Ureter (tissue), 1 donor: ENCODE measurements around the gene PSMA1.

GRCh38 chr11:13009784-13010879, 1.0 kb downstream of the RASSF10 start:
- PRO-cap, result no peak

DNA sequence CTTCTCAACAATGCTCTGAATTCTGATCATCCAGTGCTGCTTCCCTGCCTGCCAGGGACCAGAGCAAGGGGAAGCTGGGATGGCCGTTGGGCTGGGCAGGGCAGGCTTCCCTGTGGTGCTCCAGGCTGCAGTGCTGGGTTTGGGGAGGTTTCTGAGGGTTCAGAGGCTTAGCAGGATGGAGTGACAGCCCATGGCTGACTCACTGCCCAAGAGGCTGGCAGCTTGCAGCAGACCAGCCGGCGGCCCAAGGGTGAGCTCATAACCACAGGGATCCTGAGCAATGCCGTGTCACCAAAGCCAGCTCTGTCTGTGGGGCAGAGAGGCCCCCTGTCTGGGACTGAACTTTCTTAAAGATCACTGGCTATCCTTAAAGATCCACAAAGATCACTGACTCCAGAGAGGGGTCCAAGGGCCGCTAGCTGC, 61.2 kb upstream of the BMAL1 start:
- PRO-cap, result no peak

- PRO-cap, result no peak
Measured at GRCh38 chr11:13261598-13262146, 15.9 kb upstream of the BMAL1 start.

GRCh38 chr11:13278415-13279005, 920 bp downstream of the BMAL1 start:
- PRO-cap, result unidirectional peak, minus-strand start at chr11:13278484

- PRO-cap, result no peak
Measured at GRCh38 chr11:13350997-13352047, 73.7 kb downstream of the BMAL1 start.

DNA sequence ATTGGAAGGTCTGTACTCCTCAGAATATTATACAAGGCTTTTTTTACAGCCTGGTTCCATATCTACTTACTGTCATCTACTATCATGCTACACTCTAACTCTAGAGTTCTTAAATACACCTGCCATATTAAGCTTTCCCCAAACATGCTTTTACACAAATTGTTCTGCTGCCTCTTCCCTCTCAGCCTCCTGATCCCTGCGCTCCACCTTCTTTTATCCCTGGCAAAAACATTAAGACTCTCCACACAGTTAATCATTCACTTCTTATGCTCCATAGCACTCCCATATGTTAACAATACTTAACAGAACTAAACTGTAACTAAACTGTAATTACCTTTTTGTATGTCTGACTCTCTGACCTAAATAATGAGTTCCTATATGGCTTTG, 71.9 kb downstream of the BTBD10 start:
- PRO-cap, result no peak

DNA sequence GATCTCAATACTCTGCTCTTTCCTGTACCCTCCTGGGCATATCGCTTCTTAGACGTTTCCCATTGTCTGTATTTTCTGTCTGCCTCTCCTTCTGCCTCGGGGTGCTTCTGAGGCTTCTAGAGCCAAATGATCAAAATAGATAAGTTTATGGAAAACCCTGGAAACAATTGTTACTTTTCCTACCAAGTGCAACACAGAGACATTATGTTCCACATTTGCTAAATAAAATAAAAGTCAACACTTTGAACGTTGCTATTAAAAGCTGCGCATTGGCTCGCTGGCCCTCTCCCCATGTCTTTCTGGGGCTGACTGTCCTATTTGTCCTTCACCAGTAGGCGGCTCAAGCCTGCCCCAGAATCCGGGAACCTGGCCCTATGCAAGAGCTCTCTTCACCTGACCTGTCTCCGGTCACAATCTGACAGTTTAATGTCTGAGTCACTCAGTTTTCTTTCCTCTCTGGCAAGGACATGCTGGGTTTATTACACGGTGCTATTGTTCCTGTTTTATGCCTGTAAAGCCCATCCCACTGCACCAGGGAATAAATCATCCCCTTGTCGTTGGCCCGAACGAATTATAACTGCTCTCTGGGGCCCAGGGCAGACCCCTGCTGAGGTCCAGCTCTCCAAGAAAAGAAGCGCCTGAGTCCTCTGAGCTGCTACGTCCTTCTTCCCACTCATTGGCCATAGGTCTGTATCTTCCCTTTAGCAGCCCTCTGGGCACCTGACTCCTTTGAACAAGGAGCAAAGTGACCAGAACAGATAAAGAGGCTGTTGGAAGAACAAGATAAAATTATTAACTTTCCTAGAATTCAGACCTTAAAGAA, 89.3 kb upstream of the SPON1 start:
- PRO-cap, result no peak

DNA sequence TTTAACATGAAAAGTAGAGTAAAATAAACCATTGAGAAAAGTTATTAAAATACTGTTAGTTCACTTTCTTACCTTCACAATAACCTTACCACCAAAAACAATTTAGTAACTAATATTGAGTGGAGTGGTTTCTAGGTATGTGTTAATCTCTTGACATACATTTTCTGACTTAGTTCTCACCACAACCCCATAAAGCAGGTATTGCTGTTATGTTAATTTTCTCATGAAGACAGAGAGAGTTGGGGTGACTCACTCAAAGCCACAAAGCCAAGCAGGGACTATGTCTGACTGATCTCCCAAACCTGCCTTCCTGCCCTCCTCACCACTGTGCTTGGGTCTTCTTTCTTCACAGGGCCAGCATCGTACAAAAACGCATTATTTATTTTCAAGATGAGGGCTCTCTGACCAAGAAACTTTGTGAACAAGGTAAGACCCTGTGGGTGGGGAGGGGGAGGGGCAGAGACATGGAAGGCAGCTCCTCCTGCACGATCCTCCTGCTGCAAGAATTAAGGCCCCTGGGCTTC, 112.5 kb downstream of the SPON1 start:
- PRO-cap, result no peak

DNA sequence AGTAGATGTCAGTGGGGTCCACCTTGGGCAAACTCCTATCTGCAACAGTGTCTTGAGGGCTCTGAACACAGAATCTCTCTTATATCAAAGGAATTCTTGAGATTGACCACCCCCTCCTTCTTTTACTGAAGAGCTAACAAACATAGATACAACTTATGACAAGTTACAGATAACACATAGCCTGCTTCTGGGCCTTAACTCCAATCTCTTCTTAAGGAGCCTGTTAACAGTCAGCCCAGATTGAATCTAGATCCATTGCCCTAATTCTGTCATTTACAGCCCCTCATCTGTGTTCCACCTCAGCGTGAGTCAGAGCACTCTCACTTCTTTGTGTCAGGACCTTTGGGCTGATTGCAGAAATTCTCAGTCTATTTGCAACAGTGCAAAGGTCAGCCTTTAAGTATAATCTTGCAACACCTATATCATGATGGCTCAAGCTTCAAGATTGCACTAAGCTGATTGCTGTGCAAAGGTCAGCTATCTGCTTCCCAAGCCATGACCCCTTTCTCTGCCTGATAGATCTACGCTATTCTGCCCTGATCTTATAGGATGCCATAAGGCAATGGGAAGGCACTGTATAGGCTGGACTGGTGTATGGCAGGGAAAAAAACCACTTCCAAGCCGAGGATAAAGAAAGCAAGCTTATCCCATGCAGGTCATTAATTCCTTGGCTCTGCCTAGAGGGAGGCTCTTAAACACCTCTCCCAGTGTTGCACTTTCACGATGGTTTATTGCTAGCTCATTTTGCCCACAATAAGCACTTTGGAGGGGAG, 100.8 kb downstream of the RRAS2 start:
- PRO-cap, result no peak

GRCh38 chr11:14265291-14266050, 93.5 kb downstream of the RRAS2 start:
- PRO-cap, result no peak

DNA sequence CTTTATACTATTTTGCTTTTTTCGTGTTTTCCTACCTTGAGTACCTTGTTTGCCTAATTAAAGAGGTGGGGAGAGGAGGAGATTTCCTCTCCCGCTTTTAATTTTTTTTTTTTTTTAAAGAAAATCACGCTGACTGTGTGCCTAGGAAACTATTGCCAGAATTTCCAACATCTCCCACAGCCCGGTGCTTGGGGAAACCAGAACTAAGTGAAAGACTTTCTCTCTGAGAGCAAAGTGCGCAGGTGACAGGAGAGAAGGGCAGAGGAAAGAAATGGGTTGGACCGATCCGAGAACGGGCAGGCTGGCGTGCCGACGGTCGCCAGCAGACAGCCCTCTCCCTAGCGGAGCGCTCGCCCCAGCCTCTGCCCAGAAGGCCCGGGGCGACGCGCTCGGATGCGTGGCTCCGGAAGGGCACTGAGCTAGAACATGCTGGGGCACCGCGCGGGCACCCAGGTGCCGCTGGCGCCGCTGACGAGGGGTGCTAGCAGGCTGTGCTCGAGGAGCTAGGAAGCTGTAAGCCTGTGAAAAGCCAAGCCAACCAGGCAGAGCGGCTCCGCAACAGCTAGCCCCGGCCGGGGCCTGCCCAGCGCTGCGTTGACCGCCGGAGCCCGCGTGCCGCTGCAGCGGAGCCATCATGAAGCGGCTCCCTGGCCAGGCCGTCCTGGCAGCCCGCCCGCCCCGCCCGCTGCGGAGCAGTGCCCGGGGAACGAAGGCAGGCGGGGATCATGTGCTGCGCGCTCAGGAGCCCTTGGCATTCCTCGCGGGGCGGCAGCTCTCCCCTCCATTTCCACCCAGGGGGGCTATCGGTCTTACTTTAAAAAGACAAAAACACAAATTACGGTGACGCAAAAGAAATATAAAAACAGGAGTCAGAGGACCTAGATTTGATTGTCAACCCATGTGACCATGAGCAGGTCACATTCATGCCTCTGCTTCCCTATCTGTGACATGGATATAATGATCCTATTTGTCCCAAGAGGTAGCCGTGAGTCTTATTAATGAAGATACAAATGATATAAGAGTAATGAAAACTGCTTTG, 22.1 kb upstream of the RRAS2 start:
- PRO-cap, result no peak

GRCh38 chr11:14509025-14509502, 9.5 kb upstream of the COPB1 start:
- PRO-cap, result no peak

GRCh38 chr11:14519402-14520005, 682 bp downstream of the PSMA1 start:
- PRO-cap, result no peak

DNA sequence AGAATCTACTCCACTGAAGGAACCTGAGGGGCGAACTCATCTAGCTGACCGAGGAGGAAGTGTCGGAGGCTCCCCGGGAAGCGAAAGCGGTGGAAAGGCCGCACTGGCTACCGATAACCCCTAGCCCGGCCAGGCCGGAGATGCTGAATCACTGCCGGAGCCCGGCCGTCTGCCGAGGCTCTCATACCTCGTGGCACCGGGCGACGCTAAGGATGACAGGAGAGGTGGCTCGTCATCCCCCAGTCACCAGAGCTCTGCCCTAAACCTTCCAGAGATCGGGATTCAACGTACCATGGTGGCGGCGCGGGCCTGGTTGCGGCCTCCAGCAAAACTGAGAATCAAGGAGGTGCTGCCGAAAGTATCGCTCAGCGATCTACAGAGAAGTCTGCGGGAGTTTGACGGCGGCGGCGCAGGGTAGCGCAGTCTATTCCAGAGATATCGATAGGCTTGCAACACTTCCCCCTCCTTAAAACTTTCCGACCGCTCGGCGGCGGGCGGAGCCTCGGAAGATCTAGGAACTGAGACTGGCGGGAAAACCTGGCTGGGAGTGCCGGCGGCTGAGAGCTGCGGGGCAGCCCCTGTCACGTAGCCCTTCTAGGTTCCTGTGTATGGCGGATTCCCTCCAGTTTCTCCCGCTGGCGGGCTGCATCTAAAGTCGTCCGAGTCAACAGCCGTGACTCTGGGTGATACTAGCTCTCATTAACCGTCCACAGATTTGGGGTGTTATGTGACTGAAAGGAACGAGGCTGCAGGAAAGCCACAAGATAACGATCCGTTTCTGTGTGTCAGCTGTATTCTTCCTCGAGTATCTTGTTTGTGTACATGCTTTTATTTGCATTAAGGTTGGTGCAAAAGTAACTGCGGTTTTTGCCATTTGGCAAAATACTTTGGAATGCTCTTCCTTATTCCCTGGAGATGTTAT, at the start of gene PSMA1:
TSS of gene PSMA1 (minus strand) at position 381 of the 922 bp plus-strand sequence.
- PRO-cap, result bidirectional peak, plus-strand start at position 533 of the sequence, minus-strand start at position 333 of the sequence

GRCh38 chr11:14636164-14636474, 7.5 kb upstream of the PDE3B start:
- PRO-cap, result no peak

GRCh38 chr11:14764958-14765790, 121.6 kb downstream of the PDE3B start:
- PRO-cap, result no peak

DNA sequence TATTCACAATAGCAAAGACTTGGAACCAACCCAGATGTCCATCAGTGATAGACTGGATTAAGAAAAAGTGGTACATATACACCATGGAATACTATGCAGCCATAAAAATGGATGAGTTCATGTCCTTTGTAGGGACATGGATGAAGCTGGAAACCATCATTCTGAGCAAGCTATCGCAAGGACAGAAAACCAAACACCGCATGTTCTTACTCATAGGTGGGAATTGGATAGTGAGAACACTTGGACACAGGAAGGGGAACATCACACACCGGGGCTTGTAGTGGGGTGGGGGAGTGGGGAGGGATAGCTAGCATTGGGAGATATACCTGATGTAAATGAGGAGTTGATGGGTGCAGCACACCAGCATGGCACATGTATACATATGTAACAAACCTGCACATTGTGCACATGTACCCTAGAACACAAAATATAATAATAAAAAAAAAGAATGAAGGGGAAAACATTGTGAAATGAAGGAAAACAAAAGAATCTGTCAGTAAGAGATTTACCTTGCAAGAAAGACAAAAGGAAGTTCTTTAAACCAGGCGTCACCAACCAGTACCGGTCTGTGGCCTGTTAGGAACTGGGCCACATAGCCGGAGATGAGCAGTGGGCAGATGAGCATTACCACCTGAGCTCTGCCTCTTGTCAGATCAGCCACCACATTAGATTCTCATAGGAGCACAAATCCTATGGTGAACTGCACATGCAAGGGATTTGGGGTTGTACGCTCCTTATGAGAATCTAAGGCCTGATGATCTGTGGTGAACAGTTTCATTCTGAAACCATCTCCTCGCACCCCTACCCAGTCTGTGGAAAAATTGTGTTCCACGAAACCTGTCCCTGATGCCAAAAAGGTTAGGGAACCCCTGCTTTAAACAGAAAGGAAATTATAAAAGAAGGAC, 108.5 kb downstream of the CYP2R1 start:
- PRO-cap, result no peak

- PRO-cap, result no peak
Measured at GRCh38 chr11:14887943-14888499, 4.0 kb downstream of the CYP2R1 start.

- PRO-cap, result no peak
Measured at GRCh38 chr11:14904501-14905183, 12.6 kb upstream of the CYP2R1 start.

DNA sequence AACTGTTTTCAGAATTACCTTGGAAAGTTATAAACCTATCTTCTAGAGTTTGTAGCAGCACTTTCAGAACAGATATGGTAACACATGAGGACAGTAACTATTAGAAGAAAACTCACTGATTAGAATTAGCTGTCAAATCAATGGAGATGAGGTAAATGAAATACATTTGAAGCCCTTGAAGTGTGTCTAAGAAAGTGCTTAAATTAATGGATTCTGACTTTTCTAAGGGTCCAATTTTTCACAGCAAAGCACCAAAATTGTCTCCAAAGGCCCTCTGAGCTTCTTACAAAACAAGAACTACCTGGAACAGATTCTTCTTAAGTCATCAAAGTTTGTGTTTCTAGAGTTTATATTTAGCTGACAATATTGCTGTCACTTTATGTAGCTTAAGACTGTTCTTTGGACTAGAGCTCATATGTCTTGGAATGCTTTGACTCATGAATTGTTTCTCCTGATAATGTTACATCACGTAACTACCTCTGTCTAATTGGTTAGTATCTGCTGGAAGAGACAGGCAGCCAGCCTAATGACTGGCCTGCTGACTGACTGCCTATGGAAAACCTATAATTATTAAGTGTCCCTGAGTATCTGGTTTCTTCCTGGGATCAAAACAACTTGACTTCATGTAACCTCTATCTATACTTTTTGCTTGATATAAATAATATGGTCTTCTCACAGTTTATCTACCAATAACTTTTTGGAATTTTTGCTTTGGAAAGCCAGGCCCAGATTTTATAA, 9.5 kb downstream of the SOX6 start:
- PRO-cap, result no peak